Rectum (tissue), 1 donor: ENCODE measurements around the genes SNX14 and SYNCRIP.

DNA sequence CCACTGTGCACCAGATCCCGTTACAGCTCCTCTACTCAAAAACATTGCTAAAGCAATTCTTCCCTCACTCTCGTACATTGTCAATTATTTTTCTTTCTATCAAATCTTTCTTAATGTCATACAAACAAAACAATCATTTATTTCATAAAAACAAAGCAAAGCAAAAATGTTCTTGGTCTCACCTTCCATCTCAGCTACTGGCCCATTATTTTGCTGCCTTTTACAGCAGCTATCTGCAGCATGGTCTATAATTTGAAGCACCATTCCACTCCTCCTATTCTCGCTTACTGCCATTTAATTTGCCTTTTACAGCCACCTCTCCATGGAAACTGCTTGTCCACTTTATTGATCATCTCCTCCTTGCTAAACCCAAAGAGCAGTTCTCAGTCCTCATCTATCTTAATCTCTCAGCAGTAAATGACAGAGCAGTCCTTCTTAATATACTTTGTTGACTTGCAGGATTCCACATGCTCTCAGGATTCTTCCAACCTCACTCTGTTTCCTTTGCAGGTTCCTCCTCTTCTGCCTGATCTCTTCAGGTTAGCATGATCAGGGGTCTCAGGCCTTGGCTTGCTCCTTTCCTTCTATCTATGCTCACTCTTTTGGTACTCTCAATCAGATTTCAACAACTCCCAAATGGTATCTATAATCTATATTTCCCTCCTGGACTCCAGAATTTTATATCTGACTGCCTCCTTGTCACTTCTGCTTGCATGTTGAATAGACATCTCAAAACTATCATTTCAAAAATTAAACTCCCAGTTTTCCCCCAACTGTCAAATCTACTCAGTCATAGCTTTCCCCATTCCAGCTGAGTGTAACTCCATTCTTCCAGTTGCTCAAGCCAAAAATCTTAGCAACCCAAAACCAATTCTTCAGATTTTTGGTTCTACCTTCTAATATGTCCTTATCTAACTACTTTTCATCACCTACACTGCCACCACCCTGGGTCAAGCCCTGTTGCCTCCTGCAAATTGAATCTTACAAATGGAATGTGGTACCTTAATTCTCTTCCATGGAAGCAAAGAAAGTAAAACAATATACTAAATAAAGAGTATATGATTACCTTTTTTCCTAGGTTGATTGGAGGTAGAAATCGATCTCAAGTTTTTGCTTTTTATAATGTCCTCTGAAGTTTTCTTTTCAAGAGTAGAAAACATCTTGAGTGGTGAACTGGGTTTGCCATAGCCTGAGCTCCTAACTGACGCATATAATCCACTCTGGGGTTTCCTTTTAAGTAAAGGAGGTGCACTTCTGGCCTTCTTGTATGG, 42.9 kb downstream of the CEP162 start:
- PRO-cap, result no peak

GRCh38 chr6:85419028-85419677, 30.7 kb upstream of the NT5E start:
- PRO-cap, result no peak

DNA sequence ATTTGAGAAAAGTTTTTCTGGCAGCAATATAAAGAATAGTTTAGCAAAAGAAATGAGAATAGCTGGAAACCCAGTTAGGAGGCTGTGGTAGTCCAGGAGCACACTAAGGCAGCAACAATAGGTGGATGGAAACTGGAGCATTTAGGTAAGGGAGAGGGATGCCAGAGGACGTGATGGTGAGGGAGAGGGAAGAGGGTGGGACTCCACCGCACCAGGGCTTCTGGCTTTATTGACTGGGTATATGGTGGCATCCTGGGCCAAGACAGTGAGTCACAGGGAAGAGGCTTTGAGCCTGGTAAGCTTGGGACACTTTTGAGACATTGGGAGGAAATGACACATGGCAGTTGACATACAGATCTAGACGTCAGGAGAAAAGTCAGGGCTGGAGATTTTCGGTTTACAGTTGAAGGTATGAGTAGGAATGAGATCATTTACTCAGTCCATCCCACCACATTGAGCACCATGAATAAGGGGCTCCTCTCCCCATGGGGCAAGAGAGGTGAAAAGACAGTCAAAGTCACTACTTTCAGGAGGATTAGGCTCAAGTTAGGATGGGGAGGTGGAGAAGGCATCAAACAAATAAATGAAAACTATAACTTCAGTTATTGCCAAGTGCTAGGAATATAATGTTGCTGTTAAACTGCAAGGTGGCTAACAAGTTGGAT, 14.9 kb downstream of the NT5E start:
- PRO-cap, result no peak

GRCh38 chr6:85593375-85594388, at the start of gene SNX14:
SNX14 (minus strand) TSS chr6:85593858.
- PRO-cap, result bidirectional peak, plus-strand start at chr6:85593416, minus-strand start at chr6:85593477; bidirectional peak, plus-strand start at chr6:85593610, minus-strand start at chr6:85593549; bidirectional peak, plus-strand start at chr6:85594059, minus-strand start at chr6:85593976; bidirectional peak, plus-strand start at chr6:85594242, minus-strand start at chr6:85594282

- PRO-cap, result no peak
These were observed 18.2 kb upstream of the SNX14 start for GRCh38 chr6:85611479-85612681.

GRCh38 chr6:85631475-85632283, 11.0 kb downstream of the SYNCRIP start:
- PRO-cap, result no peak

DNA sequence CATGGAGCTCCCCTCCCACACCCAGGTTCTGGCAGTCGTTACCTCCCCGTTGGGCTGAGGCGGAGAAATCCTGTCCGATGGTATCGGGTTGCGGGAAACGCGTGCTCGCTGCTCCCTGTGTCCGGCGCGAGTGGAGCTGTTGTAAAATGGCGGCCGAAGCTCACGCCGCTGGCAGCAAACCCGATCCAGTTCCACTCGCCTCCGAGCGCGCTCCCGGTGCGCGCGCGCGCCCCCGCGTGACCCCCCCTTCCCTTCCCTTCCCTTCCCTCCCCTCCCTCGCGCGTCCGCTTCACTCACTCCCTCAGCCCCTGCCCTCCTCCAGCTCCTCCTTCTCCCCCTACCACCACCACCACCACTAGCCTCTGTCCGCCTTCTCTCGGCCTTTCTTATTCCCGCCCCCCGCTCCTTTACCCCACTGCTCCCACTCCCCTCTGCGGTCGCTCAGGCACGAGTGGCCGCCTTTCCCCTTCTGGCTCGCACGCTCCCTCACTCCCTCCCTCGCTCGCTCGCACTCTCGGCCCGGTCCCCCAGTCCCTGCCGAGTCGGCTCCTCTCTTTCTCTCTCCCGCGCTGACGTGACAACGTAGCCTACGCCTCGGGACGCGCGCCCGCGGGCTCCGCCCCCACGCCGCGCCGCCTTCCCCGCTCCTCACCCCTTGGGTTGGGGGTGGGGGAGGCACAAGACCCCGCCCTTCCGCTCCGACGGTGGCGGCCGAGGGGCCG, at the start of gene SYNCRIP:
TSS of gene SYNCRIP (minus strand) at position 132 of the 722 bp plus-strand sequence.
- PRO-cap, result bidirectional peak, plus-strand start at position 83 of the sequence, minus-strand start outside the sequence; bidirectional peak, plus-strand start at position 329 of the sequence, minus-strand start at position 132 of the sequence; bidirectional peak, plus-strand start outside the sequence, minus-strand start at position 571 of the sequence

DNA sequence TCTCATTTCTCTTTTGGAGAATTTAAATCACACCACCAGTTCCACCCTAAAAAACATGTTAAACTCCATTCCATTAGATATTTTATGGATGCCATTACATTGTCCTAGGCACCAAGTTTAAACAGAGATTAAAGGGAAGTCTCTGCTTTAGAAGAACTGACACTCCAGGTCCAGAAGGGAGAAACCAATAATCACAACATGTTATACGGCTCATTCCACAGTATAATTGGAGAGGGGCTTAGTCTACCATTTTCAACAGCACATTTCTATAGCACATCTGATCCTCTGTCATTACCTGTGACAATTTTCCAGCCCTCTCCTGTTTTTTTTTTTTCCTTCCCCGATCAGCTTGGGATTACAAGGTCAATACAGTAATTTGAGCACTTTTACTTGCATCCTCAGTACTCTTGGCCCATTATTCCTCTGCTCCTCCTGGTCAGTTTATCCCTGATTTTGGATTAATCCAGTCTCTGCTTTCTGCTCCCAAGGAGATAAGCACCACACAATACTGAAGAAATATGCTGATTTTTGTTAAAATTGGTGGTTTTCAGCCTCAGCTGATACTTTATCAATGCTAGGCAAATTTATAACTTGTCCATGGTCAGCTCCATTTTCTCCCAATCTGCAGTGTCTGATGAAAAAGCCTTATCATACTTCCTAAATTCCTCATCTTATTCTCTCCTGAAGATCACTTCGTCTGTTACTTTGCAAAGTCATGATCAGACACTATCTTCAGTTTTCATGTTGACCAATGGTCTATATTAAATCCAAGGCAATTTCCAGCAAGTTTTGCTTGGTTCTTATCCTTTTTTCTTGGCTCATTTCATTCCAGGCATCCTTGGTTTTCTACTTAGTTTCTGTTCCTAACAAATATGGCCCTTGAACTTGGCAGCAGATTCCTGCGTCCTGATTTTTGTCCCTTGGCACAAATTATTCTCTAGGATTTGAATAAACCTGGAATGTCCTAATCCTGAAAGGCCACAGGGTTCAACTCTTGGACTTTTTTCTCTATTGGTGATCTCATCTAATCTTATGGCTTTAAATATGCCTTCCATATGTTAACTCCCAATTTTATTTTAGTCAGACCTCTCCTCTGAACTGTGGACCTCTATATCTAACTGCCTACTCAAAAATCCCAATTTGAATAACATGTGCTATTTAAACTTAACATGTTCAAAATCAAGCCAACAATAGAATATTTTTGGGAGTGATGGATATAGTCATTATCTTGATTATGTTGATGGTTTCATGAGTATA, 30.9 kb upstream of the SYNCRIP start:
- PRO-cap, result no peak

DNA sequence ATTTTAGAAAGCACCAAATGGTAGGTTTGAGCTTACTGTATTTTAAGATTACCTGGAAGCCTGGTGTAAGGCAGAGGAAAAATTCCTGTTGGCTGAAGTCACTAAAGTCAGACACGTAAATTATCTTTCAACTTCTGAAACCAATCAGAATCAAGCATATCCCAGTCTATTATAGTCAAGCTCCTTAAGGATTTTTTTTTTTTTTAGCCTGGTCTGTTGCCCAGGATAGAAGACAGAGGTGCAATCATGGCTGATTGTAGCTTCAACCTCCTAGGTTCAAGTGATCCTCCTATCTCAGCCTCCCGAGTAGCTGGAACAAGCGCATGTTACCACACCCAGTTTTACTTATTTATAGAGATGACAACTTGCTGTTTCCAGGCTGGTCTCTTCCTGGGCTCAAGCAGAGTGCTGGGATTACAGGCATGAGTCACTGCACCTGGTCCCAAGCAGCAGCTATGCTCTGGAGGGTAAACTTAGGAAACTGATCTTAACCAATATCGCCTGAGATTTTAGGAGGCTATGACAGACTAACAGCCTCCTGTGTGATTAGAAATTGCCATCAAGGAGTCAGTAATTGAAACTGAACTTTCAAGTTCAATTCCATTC, 32.6 kb upstream of the SYNCRIP start:
- PRO-cap, result bidirectional peak, plus-strand start at position 399 of the sequence, minus-strand start at position 386 of the sequence

DNA sequence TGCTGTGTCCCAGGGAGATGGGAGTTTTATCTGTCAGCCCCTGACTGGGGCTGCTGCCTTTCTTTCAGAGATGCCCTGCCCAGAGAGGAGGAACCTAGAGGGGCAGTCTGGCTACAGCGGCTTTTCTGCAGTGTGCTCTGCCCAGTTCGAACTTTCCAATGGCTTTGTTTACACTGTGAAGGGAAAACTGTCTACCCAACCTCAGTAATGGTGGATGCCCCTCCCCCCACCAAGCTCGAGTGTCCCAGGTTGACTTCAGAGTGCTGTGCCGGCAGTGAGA, 630.9 kb upstream of the HTR1E start:
- PRO-cap, result no peak

- PRO-cap, result no peak
These were observed 26.9 kb downstream of the ZNF292 start for GRCh38 chr6:87182128-87182878.

- PRO-cap, result no peak
These were observed 15.6 kb downstream of the RARS2 start for GRCh38 chr6:87573962-87574895.

GRCh38 chr6:87698368-87699111, 3.5 kb downstream of the AKIRIN2 start:
- PRO-cap, result no peak

GRCh38 chr6:87922027-87922572, 125.5 kb upstream of the SPACA1 start:
- PRO-cap, result no peak

GRCh38 chr6:88442670-88443141, 276.6 kb upstream of the CNR1 start:
- PRO-cap, result no peak

DNA sequence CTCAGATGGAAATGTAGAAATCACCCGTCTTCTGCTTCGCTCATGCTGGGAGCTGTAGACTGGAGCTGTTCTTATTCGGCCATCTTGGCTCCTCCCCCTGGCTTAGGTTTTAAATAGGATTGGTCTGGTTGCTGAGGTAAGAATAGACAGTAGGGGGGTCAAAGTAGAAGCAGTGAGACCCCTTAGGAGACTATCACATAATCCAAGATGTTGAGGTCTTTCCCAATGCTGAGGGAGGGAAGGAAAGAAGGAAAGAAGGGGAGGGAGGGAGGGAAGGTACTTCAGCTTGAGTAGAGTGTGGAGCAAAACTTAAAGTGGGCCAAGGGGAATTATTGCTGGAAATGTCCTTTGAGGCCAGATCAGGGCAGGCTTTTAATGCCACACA, 361.1 kb upstream of the CNR1 start:
- PRO-cap, result no peak

DNA sequence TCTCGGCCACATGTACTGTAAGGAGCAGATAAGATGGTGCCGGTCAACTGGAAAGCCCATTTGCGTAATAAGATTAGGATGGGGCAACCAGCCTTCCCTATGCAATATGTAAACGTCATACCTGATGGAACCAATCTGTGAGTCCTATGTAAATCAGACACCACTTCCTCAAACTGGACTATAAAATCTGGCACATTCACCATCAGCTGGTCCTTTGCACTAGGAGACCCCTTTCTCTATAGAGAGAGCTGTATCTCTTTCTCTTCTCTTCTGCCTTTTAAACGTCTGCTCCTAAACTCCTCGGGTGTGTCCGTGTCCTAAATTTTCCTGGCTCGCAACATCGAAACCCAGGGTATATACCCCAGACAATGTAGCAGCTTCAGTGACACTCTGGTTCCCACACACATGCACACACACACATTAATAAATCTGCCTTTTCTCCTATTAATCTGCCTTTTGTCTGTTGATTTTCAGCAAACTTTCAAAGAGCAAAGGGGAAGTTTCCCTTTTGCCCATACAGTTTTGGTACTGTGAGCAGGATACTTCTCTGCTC, 46.5 kb upstream of the RNGTT start:
- PRO-cap, result no peak

DNA sequence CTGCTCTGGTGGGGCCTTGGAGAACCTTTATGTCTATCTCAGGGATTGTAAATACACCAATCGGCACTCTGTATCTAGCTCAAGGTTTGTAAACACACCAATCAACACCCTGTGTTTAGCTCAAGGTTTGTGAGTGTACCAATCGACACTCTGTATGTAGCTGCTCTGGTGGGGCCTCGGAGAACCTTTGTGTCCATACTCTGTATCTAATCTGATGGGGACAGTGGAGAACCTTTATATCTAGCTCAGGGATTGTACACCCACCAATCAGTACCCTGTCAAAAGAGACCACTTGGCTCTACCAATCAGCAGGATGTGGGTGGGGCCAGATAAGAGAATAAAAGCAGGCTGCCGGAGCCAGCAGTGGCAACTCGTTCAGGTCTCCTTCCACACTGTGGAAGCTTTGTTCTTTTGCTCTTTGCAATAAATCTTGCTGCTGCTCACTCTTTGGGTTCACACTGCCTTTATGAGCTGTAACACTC, 15.0 kb upstream of the PNRC1 start:
- PRO-cap, result no peak

- PRO-cap, result no peak
These were observed 3.1 kb downstream of the PNRC1 start for GRCh38 chr6:89083710-89083983.

DNA sequence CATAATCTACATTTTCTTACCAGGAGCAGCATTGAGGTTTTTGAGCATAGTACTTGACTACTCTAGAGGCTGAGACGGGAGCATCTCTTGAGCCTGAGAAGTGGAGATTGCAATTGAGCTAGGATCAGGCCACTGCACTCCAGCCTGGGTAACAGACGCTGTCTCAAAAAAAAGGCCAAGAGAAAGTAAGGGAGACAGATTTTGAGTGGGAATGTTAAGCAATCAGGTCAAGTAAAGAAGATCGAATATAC, 4.3 kb downstream of the PNRC1 start:
- PRO-cap, result unidirectional peak, plus-strand start at position 63 of the sequence